HT1080 (cell line): ENCODE results near the gene ROS1.

RAMPAGE:
- cytosol, long total RNA: no peak
- long total RNA: no peak
- nucleus, long total RNA: no peak
Observed at GRCh38 chr6:111764065-111764810, 109.0 kb downstream of the FYN start.

DNA sequence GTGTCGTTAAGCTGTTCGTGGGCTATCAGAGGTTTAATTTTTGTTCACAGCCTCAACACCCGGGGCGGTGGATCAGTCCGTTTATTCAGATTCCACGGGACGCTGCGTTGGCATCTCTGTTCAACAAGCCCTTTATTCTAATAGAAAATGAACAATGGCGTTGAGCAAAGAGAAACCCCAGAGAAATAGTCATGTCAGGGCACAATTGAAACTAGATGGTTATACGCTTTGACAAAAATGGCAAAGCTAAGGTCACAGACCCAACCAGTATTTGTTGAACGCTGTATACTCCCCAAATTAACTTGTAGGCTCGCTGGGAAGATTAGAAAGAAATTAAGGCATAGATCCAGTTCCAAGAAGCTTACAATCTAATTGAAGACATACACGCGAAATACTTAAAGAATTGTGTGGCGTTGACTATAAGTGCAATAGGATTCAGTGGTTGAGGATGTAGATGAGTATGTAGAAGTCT lies 399 bp downstream of the FAM229B start:
RAMPAGE:
- cytosol, long total RNA: no peak
- long total RNA: no peak
- nucleus, long total RNA: no peak

DNA sequence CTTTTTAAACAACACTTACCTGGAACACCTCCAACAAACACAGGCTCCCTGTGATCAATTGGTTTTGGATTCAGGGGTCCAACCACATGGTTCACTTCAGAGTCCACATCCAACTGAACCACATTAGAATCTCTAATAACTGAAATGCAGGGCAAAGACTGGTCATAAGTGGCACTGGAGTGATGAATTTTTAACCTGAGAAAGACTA lies 26.6 kb downstream of the FAM229B start:
RAMPAGE:
- cytosol, long total RNA: no peak
- long total RNA: no peak
- nucleus, long total RNA: no peak

DNA sequence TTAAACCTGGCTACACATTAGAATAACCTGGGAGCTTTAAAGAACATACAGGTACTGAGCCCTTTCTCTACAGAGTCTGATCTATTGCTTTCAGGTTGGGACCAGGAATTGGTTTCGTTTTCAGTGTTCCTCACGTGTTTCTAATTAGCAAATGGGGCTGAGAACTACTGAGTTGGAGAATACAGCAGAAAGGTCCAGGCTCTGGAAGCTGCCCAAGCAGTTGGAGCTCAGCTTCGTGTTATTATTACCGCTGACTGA lies 57.0 kb downstream of the FAM229B start:
RAMPAGE:
- cytosol, long total RNA: no peak
- long total RNA: no peak
- nucleus, long total RNA: no peak

GRCh38 chr6:112202676-112202931 lies 51.8 kb downstream of the LAMA4 start:
RAMPAGE:
- cytosol, long total RNA: no peak
- long total RNA: no peak
- nucleus, long total RNA: no peak

DNA sequence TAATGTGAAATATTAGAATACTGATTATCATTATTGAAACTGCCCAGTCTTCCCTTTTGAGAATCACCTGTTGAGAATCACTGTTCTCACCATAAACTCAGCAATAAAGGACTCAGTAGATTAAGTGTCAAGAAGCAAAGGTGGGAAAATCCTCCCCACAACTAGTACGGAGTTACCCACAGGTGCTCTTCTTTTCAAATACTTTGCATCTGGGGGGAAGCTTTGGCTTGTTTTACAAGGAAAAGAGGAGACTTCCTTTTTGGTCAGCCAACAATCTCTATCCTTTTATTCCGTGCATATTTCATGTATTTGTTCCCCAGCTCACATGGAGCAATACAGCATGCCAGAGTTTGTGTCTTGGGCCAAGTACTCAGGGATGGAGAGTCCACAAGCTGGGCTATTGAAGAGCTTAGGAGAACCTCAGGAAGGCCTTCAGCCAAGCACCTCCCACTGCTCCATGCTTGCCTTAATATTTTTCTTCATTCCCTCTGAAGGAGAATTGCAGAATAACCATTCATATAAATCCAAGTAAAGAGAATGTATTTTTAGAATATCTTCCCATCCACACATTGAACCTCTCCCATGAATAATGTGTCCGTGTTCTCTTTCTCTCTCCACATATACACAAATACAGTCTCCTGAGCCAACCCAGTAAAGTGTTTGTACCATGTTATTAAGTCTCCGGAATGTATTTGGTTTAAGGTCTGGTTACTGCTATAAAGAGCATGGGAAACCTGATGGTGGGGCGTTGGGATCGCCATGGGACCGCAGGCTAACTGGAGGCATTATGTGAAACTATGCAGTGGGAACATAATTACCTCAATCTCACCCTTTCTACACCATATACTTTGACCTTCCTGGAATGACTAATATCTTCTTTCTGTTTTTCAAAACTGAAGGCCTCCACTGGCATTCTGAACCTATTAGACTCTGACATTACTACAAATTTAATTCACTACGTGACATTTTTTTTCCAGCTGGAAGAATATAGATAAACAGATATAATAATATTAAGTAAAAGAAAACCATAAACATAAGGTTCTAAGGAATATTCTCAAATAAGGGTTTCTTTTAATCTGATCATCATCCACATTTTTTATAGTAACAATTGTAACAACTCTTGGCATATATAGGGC lies 3.0 kb downstream of the LAMA4 start:
RAMPAGE:
- cytosol, long total RNA: no peak
- long total RNA: no peak
- nucleus, long total RNA: no peak

DNA sequence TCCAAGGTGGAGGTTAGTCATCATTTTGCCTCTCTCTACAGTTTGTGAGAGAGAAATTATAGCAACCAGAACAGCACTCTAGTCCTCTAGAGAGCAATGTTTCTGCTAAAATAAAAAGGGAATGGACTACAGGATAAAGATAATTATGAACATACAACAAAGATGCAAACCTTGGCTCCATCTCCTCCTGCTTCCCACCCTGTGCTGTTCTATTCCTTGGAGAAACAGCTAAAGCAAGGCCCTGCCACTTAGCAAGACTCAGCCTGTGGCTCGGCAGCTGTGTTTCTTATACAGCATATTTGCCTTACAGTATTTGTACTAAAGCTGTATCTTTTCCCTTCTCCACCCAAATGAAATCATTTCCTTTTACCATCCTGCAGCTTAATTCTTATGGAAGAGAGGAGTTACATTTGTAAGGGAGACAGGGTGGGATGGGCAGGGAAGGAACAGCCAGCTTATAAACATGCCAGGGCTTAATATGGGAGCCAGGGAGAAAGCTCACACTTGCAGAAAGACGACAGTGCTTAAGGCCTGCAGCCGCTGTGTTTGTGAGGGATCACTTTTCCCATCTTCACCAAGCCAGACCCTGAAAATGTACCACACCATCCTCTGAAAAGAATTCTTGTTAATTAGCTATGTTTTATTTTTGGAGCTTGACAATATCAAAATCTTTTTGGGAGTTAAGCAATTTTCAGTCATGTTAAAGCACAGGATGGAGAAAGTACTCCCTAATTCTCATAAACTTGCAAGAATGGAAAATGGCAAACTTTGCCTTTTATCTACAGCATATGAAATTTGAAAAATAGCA lies 25.3 kb upstream of the LAMA4 start:
RAMPAGE:
- cytosol, long total RNA: no peak
- long total RNA: no peak
- nucleus, long total RNA: no peak

RAMPAGE:
- cytosol, long total RNA: no peak
- long total RNA: no peak
- nucleus, long total RNA: no peak
Observed at GRCh38 chr6:112337080-112337567, 10.0 kb upstream of the RFPL4B start.

DNA sequence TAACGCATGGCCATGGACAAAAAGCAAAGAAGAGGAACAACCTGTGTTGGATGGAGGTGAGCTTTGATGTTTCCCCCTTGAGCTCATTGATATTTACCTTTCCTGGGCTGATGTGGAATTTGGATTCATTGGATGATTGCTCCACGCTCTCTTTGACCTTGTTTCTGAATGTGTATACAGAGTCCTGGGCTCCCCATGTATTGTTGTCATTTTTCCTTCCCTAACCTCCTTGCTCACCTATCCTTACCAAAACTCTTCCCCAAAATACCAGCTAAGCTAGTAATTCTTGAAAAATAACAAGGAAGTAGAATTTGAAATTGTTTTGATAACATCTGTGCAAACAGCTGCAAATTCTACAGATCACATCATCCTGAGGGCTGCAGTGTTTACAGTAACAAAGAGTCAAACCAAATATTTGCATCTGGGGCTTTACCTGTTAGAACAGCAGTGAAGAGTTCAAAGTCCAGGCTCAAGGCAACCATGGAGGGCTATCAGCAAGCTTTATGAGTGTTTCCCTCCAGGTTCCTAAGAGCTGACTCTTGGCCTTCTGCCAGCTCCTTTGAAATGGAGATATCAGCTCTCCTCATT lies 214.3 kb upstream of the MARCKS start:
RAMPAGE:
- cytosol, long total RNA: no peak
- long total RNA: no peak
- nucleus, long total RNA: no peak

RAMPAGE:
- cytosol, long total RNA: no peak
- long total RNA: no peak
- nucleus, long total RNA: no peak
Observed at GRCh38 chr6:113649181-113649638, 207.9 kb upstream of the MARCKS start.

DNA sequence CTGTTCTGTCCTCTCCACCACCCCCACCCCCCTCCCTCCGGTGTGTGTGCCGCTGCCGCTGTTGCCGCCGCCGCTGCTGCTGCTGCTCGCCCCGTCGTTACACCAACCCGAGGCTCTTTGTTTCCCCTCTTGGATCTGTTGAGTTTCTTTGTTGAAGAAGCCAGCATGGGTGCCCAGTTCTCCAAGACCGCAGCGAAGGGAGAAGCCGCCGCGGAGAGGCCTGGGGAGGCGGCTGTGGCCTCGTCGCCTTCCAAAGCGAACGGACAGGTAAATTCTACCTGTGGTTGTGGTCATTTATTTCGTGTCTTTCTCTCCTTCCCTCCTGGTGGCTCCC lies 403 bp downstream of the MARCKS start:
RAMPAGE:
- cytosol, long total RNA: no peak
- long total RNA: no peak
- nucleus, long total RNA: no peak

RAMPAGE:
- cytosol, long total RNA: no peak
- long total RNA: no peak
- nucleus, long total RNA: no peak
Observed at GRCh38 chr6:113857915-113858400, 813 bp downstream of the MARCKS start.

DNA sequence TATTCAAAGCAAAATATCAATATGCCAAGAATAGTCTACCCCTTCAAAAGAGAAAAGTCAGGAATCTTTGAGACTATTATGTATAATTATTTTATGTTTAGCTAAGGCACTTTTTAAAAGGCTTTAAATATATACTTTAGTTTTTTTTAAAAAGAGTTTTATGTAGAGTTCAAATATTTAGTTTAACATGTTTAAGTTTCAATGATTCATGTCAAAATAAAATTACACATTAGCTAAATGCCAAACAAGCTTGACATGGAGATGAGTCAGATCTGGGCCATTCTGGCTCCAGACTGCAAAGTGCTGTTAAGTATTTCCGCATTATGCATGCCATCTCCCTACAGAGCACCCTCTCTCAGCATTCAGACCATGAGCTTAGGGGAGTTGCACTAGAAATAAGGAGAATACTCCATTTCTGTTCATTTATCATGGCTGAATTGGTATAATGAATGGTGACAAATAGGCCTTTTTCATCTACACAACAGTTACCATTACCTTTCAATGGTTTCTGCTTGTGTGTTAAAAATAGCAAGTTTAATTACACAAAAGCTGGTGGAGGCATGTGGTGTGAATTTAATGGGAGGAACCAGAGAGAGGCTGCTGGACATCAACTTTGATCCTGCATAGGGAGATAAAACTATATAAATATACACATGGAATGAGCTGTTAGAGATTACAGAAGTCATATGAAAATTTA lies 21.5 kb upstream of the HS3ST5 start:
RAMPAGE:
- cytosol, long total RNA: no peak
- long total RNA: no peak
- nucleus, long total RNA: no peak

RAMPAGE:
- cytosol, long total RNA: no peak
- long total RNA: no peak
- nucleus, long total RNA: no peak
Observed at GRCh38 chr6:116008237-116008779, 52.4 kb downstream of the FRK start.

DNA sequence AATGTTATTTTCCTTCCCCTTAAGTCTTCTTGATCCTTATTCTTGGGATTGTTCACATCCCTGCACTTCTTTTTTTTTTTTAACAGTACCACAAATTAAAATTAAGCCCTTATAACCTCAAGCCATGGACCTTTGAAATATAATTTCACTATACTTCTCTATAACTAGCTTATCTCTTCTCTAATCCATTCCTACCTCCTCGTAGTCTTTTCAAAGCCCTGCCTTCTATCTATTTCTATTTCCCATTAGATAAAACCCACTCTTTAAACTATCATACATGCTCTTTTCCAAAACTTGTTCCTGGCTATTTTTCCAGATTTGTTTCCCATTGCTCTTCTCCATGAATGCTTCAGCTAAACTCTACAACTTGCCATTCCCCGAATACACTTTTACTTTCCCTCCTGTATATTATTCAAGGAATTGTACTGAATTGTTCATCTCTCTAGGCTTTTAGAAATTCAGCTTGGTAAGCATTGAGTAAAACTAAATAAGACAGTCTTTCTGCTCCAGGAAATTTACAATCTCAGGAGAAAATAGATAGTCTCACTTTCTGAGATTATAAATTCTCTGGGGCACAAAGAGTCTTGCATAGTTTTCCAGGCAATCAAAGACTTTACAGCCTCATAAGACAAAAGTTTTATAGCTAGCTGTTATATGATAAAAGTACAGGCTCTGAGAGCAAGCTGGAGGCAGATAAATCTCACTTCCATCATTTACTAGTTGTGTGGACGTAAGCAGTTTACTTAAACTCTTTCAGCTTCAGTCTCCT lies 11.6 kb downstream of the FRK start:
RAMPAGE:
- cytosol, long total RNA: no peak
- long total RNA: no peak
- nucleus, long total RNA: no peak

DNA sequence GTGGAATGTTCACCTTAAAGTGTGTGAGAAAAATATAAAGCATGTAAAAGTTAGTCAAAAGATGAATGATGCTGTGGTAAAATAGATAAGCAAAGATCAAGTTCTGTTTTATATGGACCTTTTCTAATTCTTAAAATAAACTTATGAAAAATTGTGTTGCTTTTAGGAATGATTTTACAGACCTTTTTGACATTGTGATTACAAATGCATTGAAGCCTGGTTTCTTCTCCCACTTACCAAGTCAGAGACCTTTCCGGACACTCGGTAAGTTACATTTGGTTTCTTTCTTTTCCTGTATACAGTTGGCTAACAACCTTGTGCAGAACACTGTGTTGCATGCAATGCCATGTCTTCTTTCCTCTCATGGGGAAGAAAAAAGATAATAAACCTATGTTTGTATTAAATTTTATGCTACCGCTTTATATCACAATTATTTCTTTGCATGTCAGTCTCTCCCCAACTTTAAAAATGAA lies 31.0 kb downstream of the TSPYL4 start:
RAMPAGE:
- cytosol, long total RNA: no peak
- long total RNA: no peak
- nucleus, long total RNA: no peak

RAMPAGE:
- cytosol, long total RNA: no peak
- long total RNA: no peak
- nucleus, long total RNA: no peak
Observed at GRCh38 chr6:116252935-116253294, 960 bp downstream of the TSPYL4 start.

DNA sequence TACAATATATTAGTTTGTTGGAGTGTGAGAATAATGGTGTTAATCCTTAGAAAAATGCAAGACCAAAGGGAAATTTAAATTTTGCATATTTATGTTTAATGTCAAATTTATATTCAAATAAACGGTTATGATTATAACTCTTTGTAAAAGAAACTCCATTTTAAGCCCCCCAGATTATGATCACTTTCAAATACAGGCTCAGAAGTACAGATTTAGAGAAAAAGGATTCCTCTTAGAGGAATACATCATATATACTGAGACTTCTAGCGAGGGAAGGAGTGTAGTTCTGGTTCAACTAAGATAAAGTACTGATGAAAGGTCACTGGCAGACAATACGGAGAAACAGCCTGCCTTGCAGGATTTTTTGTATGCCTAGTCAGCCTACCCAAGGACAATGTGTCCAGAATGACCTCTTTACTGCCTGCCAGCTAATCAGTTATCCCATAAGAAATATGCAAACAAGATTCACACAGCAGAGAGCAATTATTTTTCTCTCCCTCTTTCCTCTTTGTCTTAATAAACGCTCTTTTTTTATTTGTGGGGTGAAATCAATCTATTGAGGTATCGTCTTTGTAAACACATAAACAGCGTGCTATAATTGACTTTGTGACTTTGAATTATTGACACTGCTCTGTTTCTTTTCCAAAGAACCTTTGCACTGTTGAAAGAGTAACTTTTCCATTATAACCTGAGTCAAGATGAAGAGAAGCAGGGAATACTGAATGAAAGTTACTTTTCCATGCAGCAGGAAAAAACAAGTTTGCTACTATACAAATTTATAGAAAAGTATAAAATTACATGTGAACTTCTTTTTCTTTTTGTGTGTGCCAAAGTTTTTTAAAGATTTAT lies 1.4 kb upstream of the TSPYL4 start:
RAMPAGE:
- cytosol, long total RNA: no peak
- long total RNA: no peak
- nucleus, long total RNA: no peak

GRCh38 chr6:116380931-116381524 lies 10.3 kb downstream of the DSE start:
RAMPAGE:
- cytosol, long total RNA: no peak
- long total RNA: no peak
- nucleus, long total RNA: no peak

RAMPAGE:
- cytosol, long total RNA: no peak
- long total RNA: no peak
- nucleus, long total RNA: no peak
Observed at GRCh38 chr6:117425862-117426137, at the start of gene ROS1. Gene ROS1 (minus strand): TSS chr6:117425942.